ENCODE data around the genes SLC6A4 and OMG.

- RRBS: no CpG with 5 or more reads among the region's 11 CpGs
These were observed 2.3 kb upstream of the CORO6 start for GRCh38 chr17:29624673-29625737.

- RRBS: no CpG with 5 or more reads among the region's 6 CpGs
These were observed 19.3 kb upstream of the CORO6 start for GRCh38 chr17:29641681-29642760.

DNA sequence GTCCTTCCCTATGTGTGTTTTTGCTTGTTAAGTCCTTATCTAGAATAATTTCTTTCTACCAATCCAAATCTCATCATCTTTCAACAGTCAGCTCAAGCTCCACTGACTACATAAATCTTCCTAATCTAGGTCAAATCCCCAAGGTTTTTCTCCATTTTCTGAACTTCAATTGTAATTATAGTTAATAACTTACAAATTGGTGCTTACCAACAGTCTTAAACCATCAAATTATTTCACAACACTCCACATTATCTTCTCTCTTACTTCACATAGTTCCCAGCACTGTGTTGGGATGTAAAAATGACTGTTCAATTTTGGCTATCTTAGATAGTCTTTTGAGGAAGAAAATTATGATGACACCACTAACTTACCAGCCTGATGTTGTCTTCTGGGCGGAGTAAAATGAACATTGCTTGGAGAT lies 72.4 kb upstream of the CORO6 start:
- RRBS: no CpG with 5 or more reads among the region's 1 CpG

DNA sequence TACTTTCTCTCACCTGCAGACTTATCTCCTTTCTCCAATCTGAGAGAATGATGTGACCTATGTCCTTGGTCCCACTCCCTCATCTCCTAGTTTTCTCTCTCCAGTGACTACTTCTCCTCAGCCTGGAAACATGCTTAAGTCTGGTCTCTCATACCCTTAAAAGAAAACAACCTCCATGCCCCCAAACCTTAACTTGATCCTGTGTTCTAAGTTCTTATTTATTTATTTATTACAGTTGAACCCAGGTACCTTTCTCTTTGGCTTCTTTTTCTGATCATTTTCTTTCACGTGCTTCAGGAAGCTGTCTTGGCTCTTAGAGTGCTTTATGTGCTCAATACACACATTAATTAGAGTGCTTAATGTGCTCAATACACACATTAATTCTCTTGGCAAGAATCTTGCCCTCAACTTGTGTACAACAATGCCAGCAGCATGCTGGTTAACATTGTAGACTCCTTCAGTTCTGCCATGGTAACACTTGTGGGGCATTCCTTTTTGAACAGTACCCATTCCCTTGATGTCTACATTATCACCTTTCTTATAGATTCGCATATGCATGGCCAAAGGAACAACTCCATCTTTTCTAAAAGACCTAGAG lies 93.4 kb upstream of the CORO6 start:
- RRBS: no CpG with 5 or more reads among the region's 2 CpGs

DNA sequence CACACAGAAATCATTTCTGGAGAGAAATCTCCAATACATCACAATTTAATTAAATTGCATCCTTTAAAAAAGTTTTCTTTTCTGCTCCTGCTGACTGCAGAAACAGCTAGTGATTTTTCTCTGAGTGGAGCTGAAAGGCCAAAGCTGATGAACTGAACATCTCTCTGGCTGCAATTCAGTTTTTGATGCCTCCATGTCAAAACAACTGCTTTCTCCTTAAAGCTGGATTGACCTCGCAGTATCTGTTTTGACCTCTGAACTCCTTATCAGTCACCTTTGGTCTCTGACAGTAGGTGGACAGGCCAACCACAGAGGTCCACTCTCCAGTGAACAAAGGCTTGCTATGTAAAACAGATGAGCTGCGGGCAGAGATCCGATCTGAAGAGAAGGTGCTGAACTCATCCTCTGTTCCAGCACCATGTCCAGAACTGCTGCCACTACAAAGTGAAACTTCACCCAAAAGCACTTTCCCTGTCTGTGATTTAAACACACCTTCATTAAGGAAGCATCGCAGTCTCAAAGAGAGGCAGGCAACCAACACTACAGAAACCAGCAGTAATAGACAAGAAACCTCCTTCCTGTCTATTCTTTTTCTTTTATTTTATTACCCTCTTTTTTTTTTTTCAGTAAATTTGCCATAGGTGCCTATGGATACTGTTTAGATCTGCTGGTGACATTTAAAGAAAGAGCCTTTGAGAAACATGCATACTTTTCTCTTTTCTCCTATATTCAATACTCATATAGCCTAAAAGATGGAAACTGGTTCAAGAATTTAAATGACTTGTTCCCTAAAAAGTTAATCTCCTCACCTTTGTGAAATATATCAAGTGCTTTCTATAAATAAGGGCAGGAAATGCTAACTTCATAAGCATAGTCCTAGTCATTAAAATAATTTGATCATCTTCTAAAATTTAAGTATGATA lies 117.4 kb upstream of the CORO6 start:
- RRBS: no CpG with 5 or more reads among the region's 4 CpGs

DNA sequence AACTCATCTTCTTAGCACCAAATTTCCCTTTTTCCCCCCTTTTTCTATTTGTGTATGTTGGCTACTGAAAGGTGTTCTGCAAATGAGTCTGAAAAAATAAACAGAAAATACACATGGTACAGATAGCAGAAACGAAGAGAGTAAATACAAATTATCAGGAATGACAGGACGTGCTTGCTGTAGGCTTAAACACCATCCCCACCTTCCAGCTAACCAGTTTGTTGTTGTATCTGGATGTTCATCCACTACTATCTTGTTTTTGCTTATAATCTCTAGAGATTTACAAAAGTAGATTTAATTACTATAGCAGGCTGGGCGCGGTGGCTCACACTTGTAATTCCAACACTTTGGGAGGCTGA lies 87.1 kb downstream of the SSH2 start:
- RRBS: no CpG with 5 or more reads among the region's 4 CpGs

DNA sequence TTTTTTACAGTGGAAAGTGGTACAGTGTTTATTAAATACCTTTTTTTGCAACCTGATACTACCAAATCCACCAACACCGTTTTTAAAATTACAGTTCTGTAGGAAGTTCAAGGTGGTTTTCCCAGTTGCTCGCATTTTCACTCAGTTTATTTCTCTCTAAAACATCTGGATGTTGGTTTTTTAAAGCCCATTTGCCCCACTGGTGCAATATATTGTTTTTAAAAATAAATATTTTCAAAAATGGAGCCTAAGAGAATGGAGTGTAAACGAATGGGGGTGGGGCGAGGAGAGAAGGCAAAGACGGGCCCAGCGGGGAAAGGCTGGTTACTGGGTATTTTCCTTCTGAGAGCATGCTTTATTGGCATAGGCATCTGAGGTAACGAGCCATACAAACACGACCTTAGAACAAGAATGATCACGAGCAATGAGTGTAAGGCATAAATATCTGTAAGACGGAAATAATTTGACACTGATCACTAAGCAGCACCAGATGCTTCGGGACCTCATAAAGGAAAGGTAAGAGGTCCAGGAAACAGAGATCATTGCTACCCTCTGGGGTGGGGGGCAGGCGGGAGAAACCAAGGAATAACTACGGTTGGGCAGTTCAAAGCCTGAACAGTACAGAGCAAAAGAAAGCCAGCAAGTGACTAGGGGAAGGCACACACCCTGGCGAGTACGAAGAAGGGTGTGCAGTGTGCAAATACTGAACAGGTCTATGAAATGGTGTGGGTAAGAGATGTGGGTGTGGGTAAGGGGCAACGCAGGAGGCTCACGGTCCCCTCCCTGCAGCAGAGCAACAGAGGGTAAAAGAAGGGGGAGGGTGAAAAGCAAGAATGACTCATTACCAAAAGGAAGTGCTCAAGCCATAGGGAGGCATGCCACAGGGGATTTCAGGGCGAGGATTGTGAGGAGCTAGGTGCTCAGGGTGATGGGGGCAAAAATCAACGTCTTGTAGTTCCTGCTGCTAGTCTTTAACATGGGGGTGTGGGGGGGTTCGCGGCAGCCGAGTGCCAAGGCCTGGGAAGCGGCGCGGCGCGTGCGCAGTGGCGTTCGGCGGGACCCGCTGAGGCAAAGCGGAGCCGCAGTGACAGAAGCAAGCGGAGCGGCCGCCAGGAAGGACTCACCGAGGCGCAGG lies 847 bp downstream of the SSH2 start:
- RRBS: no CpG with 5 or more reads among the region's 39 CpGs

- RRBS: no CpG with 5 or more reads among the region's 7 CpGs
These were observed 678 bp upstream of the SSH2 start for GRCh38 chr17:29930745-29931066.

- RRBS: 89% methylated on average over 10 of the region's 90 CpGs
These were observed at the start of gene SLC6A4 for GRCh38 chr17:30235190-30236303. TSS of gene SLC6A4 (minus strand) at chr17:30235697.

GRCh38 chr17:30286530-30287072 lies 5.1 kb downstream of the BLMH start:
- RRBS: no CpG with 5 or more reads among the region's 1 CpG

GRCh38 chr17:30332052-30332505 lies 1.8 kb downstream of the TMIGD1 start:
- RRBS: no CpG with 5 or more reads among the region's 4 CpGs

- RRBS: no CpG with 5 or more reads among the region's 26 CpGs
These were observed 559 bp upstream of the CPD start for GRCh38 chr17:30378110-30378625.

GRCh38 chr17:30415037-30415722 lies 36.5 kb downstream of the CPD start:
- RRBS: no CpG with 5 or more reads among the region's 3 CpGs

DNA sequence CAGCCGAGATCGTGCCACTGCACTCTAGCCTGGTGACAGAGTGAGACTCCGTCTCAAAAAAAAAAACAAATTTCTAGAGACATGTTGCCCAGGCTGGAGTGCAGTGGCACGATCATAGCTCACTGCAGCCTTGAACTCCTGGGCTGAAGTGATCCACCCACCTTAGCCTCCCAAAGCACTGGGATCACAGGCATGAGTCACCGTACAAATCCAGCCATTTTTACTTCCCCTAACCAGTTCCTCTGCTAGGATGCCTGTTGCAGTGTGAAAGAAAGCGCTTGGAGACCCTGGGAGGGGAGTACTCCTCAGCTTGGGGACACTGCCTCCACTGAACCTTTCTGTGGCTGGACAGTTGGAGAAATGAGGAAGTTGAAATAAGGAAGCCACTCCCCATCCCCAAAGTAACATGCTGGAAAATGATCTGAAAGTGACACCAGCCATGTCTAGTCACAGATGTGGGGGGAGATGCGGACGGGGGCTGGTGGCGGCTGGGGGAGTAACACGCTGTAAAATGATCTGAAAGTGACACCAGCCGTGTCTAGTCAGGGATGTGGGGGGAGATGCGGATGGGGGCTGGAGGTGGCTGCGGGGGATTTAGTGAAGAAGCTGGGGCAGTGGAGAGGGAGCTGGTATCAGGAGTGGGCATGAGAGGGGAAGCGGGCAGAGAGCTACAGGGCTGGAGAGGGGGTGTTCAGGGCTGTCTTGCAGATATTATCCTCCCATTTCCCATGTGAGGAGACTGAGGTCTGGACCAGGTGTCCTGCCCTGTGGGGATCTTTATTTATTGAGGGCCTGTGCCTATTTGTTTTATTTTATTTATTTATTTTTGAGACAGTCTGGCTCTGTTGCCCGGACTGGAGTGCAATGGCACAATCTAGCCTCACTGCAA lies 95.9 kb downstream of the CRLF3 start:
- RRBS: no CpG with 5 or more reads among the region's 15 CpGs

DNA sequence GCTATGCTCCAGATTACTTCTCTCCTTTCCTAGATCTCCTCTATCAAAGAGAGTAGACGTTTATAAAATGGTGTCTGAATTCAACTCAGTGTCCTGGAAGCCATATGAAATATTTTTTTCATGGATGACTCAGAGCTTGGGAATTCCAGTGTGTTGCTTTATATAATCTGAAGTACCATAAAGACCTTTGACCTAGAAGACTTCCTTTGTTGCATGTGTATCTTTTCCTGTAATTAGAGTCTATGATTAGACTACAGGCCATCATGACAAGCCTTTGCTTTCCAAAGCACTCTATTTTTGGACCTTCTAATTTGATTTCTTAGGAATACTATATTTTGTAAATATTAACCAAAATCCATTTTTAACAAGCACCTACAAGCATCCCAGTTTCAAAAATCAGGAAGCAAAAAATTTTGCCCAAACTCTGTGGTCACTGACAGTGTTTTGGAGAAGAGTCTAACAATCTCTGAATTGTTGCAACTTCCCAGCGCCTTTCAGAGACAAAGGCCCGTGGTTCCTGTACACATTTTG lies 26.9 kb upstream of the NF1 start:
- RRBS: no CpG with 5 or more reads among the region's 3 CpGs

DNA sequence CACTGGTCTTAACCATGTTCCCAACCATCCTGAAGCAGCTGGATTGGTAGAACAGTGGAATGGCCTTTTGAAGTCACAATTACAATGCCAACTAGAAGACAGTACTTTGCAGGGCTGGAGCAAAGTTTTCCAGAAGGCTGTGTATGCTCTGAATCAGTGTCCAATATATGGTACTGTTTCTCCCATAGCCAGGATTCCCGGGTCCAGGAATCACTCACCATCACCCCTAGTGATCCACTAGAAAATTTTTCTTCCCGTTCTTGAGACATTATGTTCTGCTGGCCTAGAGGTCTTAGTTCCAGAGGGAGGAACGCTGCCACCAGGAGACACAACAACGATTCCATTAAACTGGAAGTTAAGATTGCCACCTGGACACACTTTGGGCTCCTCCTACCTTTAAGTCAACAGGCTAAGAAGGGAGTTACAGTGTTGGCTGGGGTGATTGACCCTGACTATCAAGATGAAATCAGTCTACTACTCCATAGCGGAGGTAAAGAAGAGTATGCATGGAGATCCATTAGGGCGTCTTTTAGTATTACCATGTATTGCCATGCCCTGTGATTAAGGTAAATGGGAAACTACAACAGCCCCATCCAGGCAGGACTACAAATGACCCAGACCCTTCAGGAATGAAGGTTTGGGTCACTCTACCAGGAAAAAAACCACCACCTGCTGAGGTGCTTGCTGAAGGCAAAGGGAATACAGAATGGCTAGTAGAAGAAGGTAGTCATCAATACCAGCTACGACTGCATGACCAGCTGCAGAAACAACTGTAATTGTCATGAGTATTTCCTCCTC lies 92.9 kb downstream of the NF1 start:
- RRBS: no CpG with 5 or more reads among the region's 7 CpGs

DNA sequence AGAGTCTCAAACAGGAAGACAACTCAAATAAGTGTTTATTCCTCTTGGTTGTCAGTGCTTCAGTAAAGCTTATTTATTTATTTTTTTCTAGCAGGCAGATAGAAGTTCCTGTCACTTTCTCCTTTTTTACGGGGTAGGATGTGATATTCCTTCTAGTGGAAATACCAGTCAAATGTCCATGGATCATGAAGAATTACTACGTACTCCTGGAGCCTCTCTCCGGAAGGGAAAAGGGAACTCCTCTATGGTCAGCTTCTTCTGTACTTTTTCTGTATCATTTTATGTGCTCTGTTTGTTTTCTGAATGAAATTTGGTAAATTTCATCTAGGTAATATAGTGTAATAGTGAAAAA lies 72.1 kb downstream of the OMG start:
- RRBS: no CpG with 5 or more reads among the region's 3 CpGs

- RRBS: no CpG with 5 or more reads among the region's 8 CpGs
These were observed at the start of gene OMG for GRCh38 chr17:31296926-31297452. TSS of gene OMG (minus strand) at chr17:31297239.

GRCh38 chr17:31416263-31416978 lies 24.9 kb downstream of the RAB11FIP4 start:
- RRBS: no CpG with 5 or more reads among the region's 14 CpGs

DNA sequence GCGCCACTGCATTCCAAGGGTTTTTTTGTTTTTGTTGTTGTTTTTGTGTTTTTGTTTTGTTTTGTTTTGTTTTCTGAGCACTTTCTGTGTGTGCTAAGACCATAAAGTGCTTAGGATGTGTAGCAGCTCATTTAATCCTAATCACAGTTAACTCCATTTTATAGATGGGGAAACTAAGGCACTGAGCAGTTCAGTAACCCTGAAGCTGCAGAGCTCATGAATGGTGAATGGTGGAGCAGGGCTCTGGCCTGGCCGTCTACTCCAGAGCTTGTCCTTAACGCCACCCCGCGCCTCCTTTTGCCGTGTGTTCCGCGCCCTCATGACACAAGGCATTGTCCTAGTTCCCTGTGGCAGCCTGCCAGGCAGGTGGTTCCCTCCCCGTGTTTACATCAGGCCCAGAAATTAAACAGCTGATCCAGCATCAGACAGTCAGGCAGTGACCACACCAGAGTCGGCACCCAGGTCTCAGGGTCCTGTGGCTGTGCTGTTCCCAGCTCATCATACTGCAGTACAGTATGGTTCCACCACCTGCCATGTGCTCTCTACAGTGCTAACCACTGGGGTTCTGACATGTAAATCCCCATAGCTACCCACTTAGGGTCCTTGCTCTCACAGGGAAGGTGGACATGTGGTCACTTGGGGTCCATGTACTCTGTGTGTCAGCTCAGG lies 119.6 kb downstream of the RAB11FIP4 start:
- RRBS: no CpG with 5 or more reads among the region's 10 CpGs